H9 (cell line): ENCODE measurements around a stretch of chr16.

GRCh38 chr16:57592412-57593242, 35.8 kb upstream of the ADGRG1 start:
- PRO-cap, result no peak

DNA sequence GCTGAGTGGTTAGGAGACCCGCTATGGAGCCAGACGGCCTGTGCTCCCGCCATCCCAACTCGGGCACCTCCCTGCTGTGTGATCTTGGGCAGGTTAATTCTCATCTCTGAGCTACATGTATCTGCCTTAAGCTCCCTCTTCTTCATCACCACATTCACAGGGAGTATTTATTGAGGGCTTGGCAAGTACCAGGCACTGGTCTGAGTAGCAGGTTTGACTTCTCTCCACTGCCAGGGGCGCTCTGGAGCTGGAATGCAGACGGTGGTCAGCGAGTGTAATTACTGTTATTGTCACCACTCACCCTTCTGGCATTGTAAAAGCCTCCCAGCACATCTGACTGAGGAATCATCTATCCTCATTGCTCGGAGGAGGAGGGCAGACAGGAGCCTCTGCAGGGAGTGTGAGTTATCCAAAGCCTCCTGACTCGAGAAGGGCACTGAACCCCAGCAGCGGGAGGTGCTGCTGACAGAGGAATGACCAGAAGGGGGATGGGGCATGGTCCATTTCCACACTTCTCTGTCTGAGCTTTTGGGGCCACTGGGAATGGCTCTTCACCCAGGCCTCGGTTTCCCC, 976 bp upstream of the ADGRG1 start:
- PRO-cap, result no peak

DNA sequence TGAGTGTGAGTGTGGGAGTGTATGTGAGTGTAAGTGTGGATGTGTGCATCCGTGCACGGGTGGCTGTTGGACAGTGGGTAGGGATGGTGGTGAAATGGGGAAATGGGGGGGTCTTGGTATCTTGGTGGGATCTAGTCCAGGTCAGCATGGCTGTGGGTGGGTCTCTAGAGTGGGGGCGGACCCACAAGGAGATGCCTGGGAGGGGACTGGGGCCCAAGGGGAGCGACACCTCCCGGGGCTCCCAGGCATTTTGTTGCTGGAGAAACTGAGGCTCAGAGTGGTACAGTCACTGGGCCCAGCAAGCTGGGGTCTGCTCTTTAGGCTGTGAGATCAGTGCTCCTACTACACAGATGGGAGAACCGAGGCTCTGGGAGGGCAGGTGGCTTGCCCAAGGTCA, 633 bp downstream of the ADGRG1 start:
- PRO-cap, result no peak

- PRO-cap, result no peak
Measured at GRCh38 chr16:57636981-57637359, 8.5 kb downstream of the ADGRG1 start.

DNA sequence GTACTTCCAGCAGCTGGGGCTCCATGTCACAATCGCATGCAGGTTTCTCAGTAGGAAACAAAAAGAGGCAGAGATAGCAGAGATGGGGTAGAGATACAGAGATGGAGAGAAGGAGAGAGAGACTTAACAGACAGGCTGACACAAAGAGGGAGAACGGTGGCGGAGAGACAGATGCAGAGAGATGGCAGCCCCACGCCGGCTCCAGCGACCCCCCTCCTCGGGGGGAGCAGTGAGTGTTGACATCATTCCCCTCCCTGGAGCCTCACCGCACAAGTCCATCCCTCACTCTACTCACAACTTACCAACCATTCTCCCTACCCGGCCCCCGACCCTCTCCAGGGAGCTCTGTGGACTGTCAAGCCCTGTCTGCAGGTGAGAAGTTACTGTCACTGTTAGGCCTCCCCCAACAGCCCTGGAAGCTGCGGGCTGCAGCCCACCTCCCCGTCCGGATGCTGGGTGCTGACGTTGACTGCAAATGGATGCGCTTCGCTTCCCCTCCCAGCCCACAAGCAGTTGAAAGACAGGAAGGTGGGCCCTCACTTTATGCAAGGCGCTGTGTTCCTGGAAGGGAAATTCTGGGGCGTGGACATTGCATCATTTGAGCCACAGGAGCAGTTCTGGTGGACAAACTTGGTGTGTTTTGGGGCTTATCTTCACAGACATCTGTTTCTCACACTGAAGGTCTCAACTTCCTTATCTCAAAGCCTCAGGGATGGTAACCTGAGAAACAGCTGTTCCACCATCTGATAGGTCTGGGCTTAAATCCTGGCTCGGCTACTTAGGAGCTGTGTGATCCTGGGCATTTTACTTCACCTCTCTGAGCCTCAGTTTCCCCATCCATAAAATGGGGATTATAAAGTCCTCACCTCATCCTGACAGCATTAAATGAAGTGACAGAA, 4.9 kb upstream of the DRC7 start:
- PRO-cap, result no peak

DNA sequence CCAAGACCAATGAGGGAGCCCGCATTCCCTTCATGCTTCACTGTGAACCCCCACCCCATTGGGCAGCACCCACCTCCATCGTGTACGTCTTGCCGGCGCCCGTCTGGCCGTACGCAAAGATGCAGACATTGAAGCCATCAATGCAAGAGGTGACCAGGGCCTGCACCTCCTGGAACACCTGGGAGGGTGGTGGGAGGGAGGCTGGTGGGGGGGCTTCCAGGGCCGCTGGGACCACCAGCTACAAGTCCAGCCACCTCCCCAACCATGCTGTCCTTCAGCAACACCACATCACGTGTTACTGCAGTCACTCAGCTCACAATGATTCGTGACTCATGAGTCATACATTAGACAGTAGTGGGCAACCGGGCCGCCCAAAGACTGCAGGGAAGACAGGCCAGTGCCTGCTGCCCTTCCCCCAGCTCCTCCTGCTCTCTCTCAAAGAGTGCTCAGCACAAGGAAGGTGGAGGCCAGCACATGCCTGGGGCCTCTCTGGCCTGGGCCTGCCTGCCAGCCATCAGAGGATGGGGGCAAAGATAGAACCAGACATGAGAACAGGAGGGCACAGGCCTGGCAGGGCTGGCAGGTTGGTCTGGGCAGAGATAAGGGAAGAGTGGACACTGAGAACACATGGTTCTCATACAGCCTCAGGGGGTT, 28.6 kb downstream of the KATNB1 start:
- PRO-cap, result no peak

- PRO-cap, result no peak
Measured at GRCh38 chr16:57786800-57787528, 15.3 kb downstream of the KIFC3 start.

DNA sequence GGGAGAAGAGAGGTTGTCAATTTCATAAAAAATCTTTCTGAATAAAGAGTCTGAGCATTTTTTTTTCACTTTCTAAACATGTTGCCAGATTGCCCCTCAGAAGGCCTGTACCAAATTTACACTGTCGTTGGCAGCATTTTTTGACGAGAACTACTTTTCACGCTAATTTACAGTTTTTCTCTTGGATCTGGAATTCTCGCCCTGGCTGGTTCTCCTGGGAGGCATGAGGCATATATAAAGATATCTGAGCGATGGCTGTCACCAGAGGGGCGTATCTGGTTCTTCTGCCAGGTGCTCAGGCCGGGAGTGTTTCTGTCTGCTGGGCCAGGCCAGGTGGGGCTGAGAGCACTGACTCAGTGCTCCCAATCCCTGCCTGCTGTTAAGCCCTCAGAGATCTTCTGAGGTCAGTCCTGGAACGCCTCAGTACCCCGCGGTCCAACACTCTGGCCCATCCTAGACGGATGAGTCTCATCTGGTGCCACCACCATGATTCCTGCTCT, 7.4 kb upstream of the KIFC3 start:
- PRO-cap, result no peak

GRCh38 chr16:57816022-57816819, 13.9 kb upstream of the KIFC3 start:
- PRO-cap, result no peak

DNA sequence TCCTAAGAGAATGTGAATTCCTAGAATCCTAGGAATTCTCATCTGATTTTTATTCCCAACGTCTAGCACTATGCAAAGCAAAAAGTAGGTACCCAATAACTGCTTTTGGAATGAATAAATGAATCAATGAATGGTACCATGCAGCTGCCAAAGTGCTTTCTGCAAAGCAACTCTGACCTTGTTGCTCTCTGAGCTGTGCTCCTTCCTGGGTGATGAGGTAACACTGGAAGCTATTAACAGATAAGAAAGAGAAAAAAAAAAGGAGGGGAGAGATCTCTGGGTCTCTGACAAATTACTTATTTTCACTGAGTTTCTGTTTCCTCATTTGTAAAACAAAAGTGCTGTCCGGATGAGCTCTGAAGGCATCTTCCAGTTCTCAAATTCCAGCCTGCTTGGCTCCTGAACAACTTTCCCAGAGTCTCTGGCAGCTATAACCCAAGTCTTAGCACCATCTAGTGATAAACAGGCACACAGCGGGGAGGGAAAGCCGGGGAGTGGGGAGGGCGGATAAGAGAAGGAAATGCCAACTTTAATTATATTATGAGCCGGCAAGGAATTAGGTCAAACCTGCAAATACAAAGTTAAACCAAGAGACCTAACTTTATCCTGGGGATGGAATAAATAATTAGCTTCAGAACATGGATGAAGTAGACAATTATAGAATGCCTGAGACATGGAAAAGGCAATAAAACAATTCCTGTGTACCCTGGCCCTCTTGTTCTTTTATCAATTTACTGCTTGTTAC, 61.2 kb upstream of the KIFC3 start:
- PRO-cap, result no peak

GRCh38 chr16:57891928-57892275, 79.0 kb downstream of the CNGB1 start:
- PRO-cap, result no peak

- PRO-cap, result no peak
Measured at GRCh38 chr16:57949757-57949956, 21.3 kb downstream of the CNGB1 start.

- PRO-cap, result bidirectional peak, plus-strand start at chr16:57985193, minus-strand start at chr16:57984880
Measured at GRCh38 chr16:57984588-57985829, 8.7 kb downstream of the TEPP start.

DNA sequence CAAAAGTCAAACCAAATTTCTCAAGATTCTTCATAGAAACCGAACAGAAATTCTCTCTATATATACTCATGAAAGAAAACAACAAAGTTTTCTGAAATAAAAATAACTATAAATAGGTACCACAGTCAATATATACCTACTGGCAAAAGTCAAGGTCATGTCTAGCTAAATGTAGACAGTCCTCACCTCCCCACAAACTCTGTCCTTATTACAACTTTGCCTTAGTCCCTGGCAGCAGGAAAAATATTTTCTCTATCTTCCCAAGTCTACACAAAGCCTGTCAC, 2.8 kb downstream of the CFAP20 start:
- PRO-cap, result no peak

GRCh38 chr16:58128048-58128959, 877 bp downstream of the CFAP20 start:
- PRO-cap, result bidirectional peak, plus-strand start at chr16:58128884, minus-strand start at chr16:58129096

GRCh38 chr16:58166543-58166801, 31.4 kb downstream of the CSNK2A2 start:
- PRO-cap, result no peak

- PRO-cap, result no peak
Measured at GRCh38 chr16:58451325-58451605, 48.7 kb upstream of the NDRG4 start.

DNA sequence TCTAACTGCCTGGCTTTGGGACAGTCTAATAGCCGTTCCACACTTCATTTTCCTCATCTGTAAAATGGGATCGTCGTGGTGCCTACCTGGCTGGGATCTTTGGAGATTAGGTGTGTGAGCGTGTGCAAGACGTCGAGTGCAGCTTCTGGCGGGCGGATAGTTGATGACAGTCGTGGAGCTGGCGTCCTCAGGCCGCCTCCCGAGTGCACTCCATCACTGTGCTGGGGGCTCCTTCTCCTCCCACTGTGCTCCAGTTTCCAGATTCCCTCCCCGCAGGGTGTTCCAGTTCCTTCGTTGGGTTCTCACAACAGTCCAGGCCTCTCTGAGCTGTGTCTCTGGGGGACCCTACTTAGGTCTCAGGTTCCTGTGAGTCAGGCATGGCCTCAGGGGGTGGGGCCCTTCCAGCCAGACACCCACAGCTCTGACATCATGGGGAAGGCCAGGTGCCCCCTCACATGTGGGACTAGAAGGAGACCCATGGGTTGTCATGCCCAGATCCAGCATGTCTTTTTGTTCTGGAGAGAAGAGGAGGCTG, 32.2 kb upstream of the NDRG4 start:
- PRO-cap, result no peak

DNA sequence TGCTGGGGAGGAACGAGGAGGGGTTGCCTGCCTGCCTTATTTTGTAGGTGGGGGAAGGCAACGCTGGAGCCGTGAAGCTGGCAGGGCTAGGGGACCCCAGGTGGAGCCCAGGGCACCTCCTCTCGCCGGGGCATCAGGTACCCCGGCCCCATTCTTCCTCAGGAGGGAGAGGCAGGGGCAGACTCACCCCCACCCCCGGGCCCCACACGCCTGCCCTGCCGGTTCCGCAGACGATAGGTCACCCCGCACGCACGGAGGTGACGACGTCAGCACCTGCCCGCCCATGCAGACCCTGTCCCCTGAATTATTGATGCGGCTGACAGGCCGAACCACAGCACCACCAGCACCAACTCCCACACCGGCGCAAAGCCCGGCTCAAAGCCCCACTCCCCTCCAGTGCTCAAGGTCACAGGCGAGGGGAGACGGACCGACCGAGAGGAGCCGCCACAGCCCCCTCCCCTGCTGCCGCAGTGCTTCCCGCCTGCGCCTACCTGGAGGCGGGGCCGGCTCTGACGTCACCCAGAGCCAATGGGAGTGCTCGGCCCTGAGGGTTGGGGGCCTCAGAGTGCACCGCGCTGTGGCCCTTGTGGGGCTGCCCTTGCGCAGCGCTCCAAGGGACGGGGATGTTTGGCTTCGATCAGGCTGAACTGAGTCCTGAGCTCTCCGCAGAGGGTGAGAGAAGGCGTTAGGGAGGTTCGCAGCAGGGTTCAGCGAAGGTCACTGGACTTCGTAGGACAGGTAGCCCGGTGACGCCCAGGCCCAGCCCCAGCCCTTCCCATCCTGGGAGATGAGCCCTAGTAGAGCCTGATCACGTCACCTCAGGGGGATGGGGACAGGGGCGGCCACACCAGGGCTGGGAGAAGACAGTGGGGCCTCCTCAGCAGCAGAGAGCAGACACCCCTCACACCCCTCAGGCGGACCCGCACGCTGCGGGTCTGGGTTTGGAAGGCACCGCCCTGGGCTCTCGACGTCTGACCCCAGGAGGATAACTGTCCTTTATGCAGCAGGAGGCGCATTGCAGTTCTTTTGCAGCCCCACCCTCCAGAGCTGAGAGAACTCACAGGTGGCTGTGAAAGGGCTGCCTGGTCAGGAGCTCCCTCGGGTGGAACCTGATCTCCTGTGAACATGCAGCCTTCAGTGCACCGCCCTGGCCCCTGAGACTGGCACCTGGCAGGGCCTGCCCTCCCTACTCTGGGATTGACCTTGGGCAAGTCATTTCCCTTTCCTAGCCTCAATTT, 1.4 kb downstream of the NDRG4 start:
- PRO-cap, result bidirectional peak, plus-strand start at position 563 of the sequence, minus-strand start at position 649 of the sequence; bidirectional peak, plus-strand start at position 816 of the sequence, minus-strand start at position 782 of the sequence

DNA sequence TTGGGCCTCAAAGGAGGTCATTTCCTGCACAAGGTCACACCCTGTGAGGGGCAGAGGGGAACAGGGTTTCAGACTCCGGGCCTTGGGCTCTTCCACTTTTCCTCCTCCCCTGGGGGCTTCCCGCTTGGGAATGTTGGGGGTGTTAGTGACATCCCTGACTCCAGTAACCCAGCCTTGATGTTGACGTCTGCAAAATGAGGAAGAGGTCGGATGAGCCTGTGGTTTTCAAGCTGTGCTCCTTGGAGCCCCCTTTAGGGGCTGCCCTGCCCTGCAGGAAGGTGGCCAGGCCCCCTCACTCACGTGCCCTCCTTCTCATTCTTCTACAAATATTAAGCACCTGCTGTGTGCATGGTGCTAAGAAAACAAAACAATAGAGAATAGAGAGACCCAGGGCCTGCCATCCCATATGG, 7.2 kb downstream of the NDRG4 start:
- PRO-cap, result unidirectional peak, minus-strand start at position 199 of the sequence